Hair follicle dermal papilla cell (primary cell): ENCODE data around the gene GABBR2.

DNA sequence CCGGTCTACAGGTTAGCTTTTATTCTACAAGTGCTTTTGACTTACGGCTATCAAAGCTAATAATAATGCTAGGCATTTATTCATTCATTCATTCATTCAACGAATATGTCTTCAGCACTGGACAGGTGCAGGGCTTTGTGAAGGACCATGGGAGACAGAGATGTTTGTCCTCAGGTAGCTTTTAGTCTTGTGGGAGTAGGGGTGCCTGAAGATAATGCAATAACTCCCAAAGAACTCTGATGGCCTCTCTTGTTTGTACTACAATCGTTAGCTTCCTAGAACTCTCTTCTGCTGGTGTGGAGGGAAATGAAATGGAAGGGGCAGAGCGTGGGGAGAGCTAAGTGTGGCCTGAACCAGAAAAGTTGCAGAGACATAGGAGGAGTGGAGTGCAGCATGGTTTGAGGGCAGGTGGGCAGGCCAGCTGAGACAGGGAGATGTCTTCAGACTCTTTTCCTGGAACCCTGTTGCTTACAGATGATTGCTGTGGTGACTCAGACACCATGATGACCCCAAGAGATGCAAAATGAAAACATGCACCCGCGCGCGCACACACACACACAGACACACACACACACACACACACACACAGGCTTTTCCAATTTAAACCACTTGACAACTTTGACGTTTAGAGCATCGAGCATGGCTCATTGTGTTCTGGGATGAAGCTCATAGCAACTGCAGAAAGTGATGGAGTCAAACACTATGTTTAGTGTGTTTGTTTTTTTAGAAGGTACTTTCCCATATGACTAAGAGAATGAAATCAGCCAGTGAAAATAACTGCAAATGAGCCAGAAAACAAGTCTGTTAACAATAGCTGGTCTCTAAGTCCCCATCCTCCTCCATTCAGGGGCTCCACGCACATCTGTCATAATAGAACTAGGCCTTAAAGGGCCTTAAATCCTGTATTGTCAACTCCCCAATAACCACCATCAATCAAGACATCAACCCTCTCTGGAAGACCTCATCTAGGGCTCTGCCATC lies 9.3 kb downstream of the TMOD1 start:
- CAGE, long polyA plus RNA, result no peak

GRCh38 chr9:97557479-97558238 lies 56.2 kb downstream of the TMOD1 start:
- CAGE, long polyA plus RNA, result no peak

- CAGE, long polyA plus RNA, result no peak
Observed at GRCh38 chr9:97602020-97602764, 31.0 kb downstream of the TSTD2 start.

GRCh38 chr9:97803331-97804123 lies 49.5 kb upstream of the FOXE1 start:
- CAGE, long polyA plus RNA, result no peak

- CAGE, long polyA plus RNA, result no peak
Observed at GRCh38 chr9:97905232-97905568, 17.1 kb downstream of the TRMO start.

DNA sequence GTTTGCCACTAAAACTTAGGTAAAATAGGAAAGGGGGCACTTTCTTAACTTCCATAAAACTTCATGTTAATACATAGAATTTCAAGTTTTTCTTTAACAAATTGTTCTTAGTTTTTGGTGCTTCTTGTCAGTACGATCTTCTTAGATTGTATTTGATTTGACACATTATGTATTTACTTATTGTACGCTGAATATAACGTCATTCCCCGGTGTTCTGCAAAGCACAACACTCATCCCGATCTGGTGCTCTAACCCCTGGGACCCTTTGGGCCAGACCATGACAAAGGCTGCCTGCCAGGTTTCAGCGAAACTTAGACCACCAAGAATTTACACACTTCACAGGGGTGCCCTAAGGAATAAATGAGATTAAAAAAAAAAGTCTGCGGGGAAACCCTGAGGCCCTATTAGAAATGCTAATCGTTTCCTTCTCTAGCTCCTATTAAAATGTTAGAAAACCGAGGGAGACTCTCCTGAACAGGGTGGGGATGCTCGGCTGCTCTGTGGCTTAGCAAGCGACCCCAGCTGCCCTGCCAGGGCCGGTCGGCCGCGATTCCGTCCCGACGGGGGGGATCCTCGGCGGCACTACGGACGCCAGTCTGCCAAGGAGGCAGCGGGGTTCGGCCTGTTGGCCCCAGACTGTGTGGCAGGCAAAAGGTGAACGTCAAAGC lies 843 bp upstream of the ANP32B start:
- CAGE, long polyA plus RNA, result no peak

DNA sequence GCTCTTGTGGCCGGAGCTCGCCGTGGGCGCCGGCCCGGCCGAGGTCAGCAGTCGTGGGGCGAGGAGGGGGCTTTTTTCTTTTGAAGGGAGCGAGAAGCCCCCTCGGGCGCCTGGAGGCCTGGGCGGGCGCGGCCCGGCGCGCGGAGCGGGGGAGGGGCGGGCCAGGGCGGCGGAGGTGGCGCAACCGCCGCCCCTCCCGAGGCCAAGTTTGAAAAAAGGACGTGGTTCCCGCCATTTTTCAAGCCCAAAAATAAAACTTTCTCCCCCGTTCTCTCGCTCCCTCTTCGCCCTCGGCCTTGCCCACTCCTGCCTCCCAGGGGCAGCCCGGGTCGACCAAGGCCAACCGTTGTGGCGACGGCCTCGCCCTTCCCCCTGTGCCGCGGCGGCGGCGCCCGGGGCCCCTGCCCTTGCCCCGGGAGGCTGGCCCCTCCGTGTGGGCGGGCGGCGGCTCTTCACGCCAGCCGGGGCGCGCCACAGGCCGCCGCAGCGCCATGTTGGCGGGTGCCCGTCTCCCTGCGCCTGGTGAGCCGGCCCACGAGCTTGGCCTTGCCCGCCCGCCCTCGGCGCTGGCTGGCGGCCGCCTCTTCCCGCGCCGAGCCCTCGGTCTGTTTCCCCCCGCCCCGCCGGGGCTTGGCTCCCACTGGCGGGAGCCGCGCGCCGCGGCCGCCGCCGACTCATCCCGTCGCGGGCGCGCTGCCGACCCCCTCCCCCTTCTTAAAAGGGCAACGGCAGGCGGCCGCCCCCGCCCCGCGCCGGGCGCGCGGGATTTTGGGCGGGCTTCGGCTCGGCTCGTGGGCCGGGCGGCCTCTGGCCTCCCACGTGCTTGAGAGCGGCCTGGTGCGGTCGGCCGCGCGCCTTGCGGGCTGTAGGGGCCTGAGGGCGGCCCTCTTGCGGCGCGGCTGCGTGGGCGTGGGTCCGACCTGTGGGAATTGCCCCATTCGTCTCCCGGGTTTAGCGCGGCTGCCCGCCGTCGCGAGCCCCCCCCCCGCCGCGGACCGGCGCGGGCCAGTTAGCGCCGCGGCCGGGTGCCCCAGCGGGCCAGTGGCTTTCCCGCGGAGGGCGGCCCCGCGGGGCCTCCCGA lies 1.3 kb downstream of the ANP32B start:
- CAGE, long polyA plus RNA, result no peak

DNA sequence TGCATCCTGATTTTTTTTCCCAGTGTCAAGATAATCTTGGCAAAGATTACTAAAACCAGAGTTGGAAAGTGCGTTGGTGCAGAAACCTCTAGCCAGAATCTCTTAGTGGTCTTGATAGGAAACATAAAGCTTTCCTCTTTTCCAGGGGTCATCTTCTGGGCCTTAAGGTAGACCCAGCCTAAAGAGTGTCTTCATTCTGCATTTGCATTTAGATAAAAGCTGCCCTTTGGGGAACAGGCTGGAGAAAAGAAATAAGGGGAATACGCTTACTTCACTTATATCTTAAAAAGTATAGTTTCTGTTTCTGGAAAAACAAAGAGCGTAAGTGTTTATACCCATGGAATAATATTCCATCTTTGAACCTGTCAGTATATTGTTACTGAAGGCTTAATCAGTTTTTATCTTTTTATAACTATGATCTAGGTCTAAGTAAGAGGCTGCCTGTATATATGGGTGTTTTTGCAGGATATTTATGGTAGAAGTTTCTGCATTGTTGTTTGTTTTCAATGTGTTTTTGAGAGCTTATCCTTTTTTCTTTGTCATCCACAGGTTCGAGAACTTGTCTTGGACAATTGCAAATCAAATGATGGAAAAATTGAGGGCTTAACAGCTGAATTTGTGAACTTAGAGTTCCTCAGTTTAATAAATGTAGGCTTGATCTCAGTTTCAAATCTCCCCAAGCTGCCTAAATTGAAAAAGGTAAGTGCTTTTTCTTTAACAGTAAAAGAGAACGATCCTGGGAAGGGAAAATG lies 11.1 kb downstream of the ANP32B start:
- CAGE, long polyA plus RNA, result no peak

DNA sequence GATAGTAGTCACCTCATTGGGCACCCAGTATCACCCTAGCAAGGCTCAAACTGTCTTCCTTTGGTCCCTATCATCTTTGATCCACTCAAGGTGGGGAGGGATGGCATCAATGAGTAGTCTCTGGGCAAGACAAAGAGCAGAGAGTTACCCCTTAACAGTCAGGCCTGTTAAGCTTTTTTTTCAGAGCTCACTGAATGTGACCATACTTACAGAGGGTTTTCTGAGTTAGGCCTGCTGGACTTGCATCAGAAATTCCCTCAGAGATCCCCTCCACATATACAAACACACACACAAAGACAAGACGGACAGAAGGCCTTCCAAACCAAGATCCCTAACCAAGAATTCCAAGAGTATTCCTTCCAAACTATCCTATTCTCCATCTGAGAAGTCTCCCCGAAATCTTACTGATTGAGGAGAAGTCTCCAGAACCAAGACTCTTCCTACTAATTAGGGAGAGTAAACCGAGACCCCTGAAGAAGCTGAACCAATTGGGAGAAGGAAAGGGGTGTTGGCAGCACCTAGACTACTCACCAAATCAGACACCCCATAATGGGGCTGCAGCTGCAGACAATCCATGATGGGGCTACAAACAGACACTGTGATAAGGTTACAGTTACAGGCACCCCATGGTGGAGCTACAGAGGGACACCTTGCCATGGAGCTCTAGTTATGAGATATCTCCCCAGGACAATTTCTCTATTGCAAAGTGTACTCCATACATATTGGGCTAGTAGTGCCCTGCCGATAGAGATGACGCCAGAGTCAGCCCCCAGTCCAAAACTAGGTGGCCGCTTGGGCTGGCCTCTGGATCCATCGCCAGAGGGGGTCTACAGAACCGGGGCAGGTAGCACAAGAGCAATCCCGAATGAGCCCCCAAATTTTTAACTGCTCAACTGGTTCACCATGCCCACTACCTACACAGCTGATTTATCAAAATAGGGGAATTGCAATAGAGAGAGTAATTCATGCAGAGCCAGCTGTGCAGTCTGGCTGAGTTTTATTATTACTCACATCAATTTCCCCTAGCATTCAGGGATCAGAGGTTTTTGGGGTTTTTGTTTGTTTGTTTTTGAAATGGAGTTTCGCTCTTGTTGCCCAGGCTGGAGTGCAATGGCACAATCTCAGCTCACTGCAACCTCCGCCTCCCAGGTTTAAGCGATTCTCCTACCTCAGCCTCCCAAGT lies 2.2 kb upstream of the NANS start:
- CAGE, long polyA plus RNA, result no peak

DNA sequence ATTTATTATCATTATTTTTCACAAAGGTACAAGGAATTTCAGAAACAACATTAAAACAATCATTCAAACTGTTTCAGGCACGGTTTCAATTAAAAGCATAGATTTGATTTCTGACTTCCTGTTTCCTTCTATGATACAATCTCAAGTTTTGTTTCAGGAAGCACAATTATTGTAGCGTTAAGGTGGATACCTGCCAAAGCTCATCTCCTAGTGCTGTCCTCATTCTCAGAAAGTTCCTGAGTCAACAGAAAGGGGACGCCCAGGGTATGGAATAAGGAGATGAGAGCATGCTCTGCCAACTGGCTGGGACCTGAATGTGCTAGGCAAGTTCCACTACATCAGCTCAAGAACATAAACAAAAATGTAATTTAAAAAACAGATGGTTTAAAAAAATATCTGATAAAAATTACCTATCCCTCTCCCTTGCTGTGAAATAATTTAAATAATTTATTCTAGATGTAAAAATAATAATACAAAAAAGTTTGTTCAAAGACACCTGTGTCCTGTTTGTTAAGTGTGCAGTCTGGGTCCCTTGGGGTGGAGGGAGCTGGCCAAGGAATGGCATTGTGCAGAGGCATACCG lies 2.1 kb upstream of the TRIM14 start:
- CAGE, long polyA plus RNA, result no peak

GRCh38 chr9:98225127-98225766 lies 30.2 kb downstream of the TBC1D2 start:
- CAGE, long polyA plus RNA, result no peak

GRCh38 chr9:98248601-98249240 lies 6.7 kb downstream of the TBC1D2 start:
- CAGE, long polyA plus RNA, result no peak

DNA sequence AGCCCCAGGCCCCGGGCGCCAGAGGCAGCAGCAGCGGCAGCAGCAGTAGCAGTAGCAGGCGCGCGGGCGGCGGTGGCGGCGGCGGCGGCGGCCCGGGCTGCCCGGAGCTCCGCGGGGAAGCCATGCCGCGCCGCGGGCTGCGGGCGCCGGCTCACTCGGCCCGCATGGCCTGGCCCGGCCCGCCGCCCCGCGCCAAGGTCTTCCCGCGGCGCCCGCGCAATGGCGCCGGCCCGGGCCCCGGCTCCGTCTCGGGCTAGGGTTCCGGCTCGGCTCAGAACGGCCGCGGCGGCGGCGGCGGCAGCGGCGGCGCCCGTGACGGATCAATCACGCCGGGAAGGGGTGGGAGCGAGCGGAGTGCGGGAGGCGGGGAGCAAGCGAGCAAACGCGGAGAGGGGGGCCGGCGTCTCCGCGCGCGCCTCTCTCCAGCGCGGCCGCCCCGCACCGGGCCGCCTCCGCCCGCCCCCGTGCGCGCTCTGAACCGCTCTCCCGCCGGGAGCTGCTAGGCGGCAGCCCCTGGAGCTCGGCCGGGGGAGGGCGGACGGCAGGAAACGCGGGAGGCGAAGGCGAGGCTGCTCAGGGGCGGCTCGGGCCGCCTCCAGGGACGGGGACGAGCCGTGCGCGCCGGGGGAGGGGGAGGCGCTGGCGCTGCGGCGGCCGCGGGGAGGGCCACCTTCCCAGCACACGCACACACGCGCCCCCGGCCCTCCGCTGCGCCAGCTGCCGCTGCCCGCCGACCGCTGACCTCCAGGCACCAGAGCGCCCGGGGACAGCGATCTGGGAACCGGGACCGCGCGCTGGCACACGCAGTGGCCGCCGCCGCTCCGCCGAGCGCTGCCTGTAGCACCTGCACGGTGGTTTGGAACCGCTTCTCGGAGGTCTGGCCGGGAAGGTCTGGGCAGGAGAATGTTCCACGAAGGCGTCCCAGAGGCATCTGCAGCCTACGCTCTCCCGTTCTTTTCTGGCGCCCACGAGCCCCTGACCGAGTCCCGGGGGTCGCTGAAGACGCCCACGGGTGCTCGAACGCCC lies at the start of gene GABBR2:
TSS of gene GABBR2 (minus strand) at position 322 of the 1,026 bp plus-strand sequence.
- CAGE, long polyA plus RNA, result no peak

- CAGE, long polyA plus RNA, result no peak
Observed at GRCh38 chr9:98864289-98864690, 56.8 kb downstream of the GALNT12 start.

- CAGE, long polyA plus RNA, result no peak
Observed at GRCh38 chr9:98882242-98882744, 61.4 kb upstream of the COL15A1 start.

- CAGE, long polyA plus RNA, result no peak
Observed at GRCh38 chr9:98944132-98945090, 704 bp downstream of the COL15A1 start.

- CAGE, long polyA plus RNA, result no peak
Observed at GRCh38 chr9:98977192-98977448, 33.4 kb downstream of the COL15A1 start.

DNA sequence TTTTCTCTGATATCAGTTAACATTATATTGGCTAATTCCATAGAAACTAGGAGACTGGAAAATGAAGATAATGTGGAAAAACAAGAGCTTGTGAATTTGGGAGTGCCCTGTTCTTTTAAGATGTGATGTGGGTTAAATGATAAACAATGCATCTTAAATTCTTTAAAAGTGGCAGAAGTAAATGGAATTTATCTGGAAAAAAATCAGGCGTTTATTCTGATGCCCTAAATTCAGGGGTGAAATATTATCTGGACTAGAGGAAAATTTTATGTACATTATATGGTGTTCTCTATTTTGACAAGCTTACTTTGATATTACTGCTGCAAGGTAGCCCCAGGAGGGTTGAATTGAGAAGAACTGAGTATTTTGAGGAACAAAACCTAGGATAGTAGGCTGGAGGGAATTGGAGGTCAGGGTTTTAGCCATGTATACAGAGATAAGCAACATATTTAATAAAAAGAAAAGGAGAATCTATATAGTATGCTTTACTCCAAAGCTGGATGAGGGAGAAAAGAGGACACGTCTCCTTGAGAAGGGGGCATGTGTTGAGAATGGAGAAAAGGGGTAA lies 16.1 kb downstream of the TGFBR1 start:
- CAGE, long polyA plus RNA, result no peak

- CAGE, long polyA plus RNA, result no peak
Observed at GRCh38 chr9:99132410-99132838, 27.5 kb downstream of the TGFBR1 start.

GRCh38 chr9:99150672-99151409 lies 45.9 kb downstream of the TGFBR1 start:
- CAGE, long polyA plus RNA, result no peak